CMK (cell line): Measurements from ENCODE around the genes GPC3 and INTS6L.

DNA sequence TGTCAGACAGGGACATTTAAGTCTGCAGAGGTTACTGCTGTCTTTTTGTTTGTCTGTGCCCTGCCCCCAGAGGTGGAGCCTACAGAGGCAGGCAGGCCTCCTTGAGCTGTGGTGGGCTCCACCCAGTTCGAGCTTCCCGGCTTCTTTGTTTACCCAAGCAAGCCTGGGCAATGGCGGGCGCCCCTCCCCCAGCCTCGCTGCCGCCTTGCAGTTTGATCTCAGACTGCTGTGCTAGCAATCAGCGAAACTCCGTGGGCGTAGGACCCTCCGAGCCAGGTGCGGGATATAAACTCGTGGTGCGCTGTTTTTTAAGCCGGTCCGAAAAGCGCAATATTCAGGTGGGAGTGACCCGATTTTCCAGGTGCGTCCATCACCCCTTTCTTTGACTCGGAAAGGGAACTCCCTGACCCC lies 38.1 kb downstream of the IGSF1 start:
- RRBS, result no CpG with 5 or more reads among the region's 19 CpGs

GRCh38 chrX:131704217-131704905 lies 160.5 kb downstream of the OR13H1 start:
- RRBS, result no CpG with 5 or more reads among the region's 22 CpGs

GRCh38 chrX:132432950-132433495 lies 55.8 kb downstream of the MBNL3 start:
- RRBS, result no CpG with 5 or more reads among the region's 3 CpGs

DNA sequence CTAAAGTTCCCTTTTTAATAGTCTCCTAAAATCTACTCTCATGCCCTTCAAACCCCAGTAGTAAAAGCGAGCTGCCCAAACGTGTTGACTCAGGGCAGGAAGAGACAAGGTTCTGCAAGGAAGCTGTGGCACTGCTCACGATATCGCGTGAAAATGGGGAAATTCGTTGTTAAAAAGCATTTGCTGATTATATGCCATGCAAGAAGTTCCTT lies 555 bp downstream of the MBNL3 start:
- RRBS, result no CpG with 5 or more reads among the region's 6 CpGs

DNA sequence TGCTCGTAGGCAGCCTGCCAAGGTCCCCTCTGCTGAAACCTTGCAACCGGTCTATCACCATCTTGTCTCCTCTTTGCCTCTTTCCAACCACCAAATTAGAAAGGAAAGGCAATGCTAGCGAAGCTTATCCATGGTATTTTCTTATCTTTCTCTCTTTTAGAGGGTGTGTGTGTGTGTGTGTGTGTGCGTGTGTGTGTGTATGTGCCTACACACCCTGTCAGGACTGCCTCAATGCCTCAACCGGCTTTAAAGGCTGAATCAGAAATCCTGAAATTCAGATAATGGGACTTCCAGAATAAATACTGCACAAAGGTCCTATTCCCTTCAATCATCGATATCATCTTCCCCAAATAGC lies 124.4 kb upstream of the MBNL3 start:
- RRBS, result no CpG with 5 or more reads among the region's 6 CpGs

GRCh38 chrX:133009572-133010167 lies 51.2 kb upstream of the HS6ST2 start:
- RRBS, result no CpG with 5 or more reads among the region's 19 CpGs

DNA sequence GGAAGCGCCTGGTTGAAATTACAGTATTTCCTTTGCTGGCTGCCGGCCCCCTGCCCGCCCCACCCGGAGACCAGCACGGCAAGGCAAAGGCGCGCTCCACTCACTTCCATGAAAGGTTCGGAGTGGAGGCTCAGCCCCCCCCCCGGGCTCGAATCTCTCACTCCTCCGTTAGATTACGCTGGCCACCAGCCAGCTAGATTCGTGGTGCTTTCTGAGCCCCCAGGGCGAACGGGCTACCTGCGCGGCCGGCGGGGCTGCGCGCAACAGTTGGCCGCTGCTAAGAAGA lies 1.8 kb downstream of the GPC4 start:
- RRBS, result 66% methylated on average over 11 of the region's 22 CpGs

GRCh38 chrX:133985360-133986172 lies at the start of gene GPC3:
TSS of gene GPC3 (minus strand) at chrX:133985594.
- RRBS, result 92% methylated on average over 24 of the region's 77 CpGs

DNA sequence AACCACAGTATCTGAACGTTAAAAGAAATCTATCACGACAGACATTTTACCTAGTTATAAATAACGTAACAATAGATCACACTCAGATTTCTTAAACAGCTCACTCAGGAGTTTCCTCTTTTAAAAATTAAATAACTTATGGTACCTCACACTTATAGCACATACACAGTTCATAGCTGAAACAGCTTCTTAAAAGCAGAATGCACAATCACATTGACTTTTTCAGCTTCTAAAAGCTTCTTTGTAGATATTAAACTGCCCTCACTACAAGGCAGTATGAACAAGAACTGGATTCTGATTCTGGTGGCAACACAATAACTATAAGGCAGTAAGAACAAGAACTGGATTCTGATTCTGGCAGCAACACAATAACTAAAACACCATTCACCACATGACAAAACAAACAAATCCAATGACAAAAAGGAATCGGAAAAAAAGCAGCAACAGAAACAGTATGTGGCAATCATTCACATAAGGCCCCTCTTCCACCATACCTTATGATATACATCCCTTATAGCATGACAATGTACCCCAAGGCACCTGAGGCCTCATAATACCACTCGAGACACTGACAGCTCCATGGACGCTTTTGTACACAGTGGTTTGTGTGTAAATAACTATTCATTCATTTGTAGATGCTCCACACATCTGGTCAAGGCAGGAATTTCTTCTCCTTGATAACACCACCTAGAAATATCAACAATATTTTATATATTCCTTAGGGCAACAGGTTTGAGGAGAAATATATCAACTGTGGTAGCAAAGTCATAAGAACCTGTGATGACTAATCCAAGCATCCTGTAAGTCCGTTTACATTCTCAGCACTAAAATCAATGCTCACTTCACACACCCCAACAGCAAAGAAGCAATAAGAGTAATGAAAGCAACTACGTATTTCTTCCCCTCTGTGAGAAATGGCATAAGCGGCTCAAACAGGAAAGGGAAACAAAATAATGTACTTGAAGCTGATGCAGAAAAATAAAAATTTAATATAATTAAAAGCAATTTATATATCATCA lies 26.0 kb downstream of the PABIR2 start:
- RRBS, result no CpG with 5 or more reads among the region's 9 CpGs

DNA sequence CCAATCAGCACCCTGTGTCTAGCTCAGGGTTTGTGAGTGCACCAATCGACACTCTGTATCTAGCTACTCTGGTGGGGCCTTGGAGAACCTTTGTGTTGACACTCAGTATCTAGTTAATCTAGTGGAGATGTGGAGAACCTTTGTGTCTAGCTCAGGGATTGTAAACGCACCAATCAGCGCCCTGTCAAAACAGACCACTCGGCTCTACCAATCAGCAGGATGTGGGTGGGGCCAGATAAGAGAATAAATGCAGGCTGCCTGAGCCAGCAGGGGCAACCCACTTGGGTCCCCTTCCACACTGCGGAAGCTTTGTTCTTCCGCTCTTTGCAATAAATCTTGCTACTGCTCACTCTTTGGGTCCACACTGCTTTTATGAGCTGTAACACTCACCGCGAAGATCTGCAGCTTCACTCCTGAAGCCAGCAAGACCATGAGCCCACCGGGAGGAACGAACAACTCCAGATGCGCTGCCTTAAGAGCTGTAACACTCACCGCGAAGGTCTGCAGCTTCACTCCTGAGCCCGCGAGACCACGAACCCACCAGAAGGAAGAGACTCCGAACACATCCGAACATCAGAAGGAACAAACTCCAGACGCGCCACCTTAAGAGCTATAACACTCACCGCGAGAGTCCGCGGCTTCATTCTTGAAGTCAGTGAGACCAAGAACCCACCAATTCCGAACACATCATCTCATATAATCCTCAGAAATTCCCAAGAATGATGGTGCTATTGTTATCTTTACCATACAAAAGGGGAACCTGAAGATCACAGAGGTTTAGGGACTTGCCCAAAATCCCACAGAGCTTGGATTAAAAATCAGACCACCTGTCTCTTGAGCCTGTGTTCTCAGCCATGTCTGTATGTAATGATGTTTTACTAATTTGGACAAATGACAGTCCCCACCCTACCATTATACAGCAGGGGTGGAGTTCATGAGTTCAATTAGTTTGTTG lies 17.3 kb downstream of the ETDC start:
- RRBS, result no CpG with 5 or more reads among the region's 25 CpGs

GRCh38 chrX:135520232-135521317 lies at the start of gene INTS6L:
TSS of gene INTS6L (plus strand) at chrX:135520660.
- RRBS, result 1% methylated on average over 6 of the region's 53 CpGs

DNA sequence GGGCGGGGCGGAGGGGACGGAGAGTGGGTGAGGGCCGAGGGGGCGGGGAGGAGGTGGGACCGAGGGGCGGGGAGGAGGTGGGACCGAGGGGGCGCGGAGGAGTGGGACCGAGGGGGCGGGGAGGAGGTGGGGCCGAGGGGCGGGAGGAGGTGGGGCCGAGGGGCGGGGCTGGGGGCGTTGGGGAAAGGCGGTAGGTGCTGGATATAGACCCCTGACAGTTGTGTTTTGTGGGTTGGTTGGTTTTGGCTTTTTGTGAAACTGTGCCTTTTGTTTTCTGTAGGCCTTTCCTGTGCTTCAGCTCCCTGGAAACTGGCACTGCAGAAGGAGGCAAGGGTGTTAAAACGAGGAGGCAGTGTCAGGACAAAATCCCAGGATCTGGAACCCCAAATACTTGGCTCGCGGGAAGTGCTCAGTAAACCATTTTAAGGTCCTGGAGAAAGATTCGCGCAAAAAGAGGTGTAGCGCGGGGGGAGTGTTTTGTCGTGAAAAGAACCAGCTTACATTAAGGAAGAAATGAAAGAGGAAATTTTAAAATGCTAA lies 639 bp upstream of the MMGT1 start:
- RRBS, result no CpG with 5 or more reads among the region's 26 CpGs

DNA sequence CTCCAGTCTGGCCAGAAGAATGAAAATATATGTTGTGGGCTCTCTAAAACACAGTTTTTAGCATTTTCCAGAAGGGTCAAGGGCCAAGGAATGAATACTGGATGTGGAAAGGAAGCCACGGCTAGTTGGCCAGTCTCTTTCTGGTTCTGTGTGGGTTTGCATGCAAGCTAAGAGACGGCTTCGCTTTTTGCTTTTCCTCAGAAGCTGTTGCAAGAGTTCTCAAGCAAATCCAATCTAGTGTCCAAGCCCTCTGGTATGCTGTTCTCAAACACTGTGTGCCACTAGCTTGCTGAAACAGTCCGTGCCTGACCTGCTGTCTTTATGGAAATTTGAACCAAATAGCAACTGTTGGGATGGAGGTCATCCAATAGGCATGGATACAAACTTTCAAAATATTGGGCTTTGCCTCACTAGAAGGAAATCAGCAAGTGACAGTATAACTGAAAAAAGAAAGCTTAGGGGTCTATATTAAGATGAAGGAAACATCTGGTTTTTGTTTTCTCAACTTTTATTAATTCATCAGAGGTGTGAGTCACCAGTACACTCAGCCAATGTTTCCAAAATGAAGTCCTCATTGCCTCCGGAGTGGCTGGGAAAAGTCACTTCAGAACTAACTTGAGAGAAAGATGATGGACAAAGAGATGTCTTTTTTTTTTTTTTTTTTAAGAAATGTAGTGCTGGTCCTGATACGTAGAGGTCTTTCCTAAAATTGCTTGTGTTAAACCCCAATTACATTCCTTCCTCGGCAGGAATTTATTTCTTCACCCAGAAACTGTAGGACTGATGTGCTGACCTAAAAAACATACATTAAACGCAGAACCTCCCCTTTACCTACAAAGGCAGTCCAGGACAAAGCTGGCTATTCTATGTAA lies 70.6 kb downstream of the SLC9A6 start:
- RRBS, result no CpG with 5 or more reads among the region's 8 CpGs

DNA sequence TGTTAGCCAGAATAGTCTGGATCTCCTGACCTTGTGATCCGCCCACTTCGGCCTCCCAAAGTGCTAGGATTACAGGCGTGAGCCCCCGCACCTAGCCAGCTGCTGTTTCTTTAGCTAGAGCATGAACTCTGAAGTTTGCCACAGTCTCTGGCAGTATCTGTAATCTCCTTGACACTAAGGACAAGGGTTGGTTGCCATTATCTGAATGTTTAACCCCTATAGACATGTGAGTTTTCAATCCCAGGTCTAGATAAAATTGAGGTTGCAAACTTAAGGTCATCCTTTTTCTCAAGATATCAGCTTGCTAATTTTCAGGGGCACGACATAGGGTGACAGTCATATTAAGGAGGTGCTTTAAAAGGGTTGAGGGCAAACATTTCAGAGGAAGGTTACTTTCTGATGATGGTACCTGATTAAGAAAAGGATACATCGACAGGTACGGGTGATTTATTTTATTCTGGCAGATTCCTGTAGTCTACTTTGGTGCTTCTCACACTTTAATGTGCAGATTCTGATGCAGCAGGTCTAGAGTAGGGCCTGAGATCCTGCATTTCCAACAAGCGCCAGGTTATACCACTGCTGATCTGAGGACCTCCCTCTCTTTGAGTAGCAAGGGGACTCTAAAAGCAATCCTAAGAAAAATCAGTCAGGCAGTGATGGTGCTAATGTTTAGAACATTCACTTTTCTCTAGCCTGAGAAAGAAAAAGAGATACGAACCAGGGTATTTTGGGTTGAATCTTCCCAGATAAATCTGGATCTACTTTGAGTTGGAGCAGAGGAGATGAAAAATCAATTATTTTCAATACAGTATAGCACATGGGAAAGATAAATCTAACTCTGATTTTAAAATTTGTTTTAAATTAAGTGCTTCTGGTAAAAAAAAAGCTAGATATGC lies 22.7 kb upstream of the FHL1 start:
- RRBS, result no CpG with 5 or more reads among the region's 9 CpGs

GRCh38 chrX:136197670-136198153 lies 865 bp downstream of the FHL1 start:
- RRBS, result no CpG with 5 or more reads among the region's 3 CpGs

DNA sequence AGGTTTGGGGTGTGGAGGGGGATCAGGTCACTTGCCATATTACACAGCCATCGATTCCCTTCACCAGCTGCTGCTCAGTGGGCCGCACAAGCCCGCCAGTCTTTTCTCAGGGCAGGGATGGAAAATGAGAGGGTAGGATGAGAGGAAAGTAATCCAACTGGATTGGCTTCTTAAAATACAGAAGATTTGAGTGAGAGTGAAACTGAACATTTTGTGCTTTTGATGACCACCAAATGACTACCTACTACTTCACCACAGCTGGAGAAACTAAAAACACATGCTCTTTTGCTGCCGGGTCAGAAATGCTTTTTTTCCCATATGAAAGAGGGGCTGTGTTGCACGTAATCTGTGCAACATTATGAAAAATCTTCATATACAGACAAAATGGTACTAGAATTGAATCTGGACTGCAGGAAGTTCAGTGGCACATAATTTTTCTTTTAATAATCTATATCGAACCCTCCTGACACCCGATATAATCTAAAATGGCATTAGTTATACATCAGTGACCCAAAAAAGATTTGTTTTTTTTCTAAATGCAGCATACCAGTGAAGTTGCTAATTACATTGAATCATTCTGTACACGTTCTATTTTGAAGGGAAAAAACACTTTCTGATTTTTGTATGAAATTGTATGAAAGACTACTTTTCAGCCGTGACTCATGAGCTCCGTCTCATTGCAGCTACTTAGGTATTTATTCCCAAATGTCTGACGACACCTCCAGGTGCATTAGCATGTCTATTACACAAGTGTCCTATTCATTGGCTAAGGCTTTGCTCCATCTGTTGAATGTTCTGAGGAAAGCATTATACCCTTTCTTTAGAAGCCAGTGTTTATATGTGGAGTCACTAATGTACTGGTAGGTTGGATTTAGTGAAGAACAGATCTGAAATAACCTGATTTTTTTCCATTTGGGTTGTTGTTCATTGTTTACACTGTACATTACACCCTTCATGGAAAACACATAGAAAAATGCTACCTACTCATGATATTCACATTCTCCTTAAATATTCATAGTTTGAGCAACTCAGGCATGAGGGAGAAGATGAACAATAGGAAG lies 2.3 kb downstream of the FHL1 start:
- RRBS, result no CpG with 5 or more reads among the region's 11 CpGs

DNA sequence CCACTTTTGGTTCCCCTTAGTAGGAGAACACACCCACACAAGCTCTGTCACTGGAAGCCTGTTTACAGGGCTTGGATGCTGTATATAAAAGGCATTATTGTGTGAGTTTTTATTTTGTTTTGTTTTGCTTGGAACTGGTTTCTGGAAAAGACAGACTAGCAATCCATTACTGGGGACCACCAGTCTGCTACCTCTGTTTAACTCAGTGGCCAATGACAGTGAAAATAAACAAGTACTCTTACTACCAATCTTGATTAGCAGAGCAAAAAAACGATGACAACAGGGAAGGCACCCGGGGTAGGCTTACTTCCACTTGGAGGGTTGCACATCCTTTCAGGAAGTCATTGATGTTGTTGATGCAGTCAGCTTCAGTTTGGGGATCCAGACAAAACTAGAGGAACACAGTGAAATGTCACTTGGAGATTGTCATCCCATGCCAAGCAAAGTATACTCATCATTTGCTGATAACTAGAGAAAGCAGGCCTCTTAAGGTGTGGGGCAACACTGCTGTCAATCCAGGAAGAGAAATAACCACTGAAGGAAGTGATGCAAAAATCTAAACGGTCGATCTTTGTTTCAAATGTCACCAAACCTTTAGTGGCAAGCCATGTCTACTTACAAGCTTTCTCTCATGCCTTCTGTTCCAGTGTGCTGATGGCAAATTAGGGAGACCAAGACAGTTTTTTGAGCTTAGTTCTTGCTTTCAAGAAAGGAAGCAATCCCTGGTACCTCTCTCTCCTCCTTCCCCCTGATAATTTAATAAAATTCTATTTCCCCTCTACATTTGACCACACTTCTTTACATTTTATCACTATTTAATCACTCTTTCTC lies 1.4 kb downstream of the ARHGEF6 start:
- RRBS, result no CpG with 5 or more reads among the region's 4 CpGs

GRCh38 chrX:136781597-136781985 lies 859 bp upstream of the ARHGEF6 start:
- RRBS, result no CpG with 5 or more reads among the region's 2 CpGs

GRCh38 chrX:136866200-136867105 lies 14.1 kb downstream of the RBMX start:
- RRBS, result no CpG with 5 or more reads among the region's 16 CpGs

GRCh38 chrX:137564073-137564730 lies 1.7 kb upstream of the ZIC3 start:
- RRBS, result no CpG with 5 or more reads among the region's 12 CpGs